ENCODE results near the genes PARM1, PPEF2, CXCL10 and ART3.

DNA sequence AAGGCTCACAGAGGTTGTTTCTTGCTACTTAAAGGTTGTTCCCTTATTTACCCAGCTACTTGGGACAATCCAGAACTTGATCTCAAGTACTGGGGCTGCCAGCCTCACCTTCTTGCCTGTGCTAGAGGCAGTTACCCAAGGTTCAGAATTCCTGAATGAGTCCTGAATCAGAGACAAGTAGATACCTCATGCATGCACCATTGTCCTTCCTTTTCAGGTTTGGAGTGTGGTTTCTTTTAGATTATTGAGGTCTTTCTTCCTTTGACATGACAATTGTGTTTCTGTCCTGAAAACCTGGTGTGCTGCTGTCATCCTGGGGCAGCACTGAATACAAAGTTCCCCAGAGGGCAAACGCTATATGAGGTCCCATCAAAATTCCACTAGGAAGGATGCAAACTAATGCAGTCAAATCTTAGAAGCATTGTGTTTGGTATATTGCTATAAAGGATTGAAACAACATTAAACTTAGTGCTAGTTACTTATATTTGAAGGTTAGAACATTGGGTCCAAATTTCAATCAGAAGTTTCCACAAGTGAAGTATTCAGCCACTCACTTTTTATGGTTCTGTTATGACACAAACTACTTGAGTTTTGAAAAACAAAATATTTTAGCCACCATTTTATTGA, 3.4 kb downstream of the CXCL2 start:
- PRO-cap, result no peak

DNA sequence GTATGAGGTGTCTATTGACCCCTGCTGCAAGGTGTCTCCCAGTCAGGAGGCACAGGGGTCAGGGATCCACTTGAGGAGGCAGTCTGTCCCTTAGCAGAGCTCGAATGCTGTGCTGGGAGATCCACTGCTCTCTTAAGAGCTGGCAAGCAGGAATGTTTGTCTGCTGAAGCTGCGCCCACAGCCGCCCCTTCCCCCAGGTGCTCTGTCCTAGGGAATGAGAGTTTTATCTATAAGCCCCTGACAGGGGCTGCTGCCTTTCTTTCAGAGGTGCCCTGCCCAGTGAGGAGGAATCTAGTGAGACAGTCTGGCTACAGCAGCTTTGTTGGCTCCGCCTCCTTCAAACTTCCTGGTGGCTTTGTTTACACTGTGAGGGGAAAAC, 56.7 kb downstream of the MTHFD2L start:
- PRO-cap, result no peak

DNA sequence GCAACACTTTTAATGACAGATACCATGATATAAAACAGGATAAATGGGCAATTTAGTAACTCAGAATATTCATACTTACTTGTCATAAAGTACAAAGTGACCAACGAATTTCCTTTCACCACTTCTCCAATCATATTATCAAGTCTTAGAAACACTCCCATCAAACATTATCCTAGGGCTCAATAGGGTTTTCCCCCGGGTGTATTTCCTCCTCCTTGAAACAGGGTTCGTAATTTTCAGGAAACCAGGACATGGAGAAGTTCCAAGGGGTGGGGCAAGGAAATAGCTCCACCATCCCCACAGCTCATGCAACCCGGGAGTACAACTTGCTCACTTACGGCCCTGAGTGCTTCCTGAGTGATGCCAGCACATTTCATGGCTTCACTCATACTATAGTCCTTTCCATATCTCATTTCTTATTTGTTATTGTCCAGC, 73.2 kb downstream of the MTHFD2L start:
- PRO-cap, result no peak

- PRO-cap, result no peak
These were observed 19.7 kb downstream of the EREG start for GRCh38 chr4:74384698-74384979.

- PRO-cap, result bidirectional peak, plus-strand start at chr4:74933116, minus-strand start at chr4:74932882; bidirectional peak, plus-strand start at chr4:74933542, minus-strand start at chr4:74933456
These were observed at the start of gene PARM1 for GRCh38 chr4:74932598-74933695. PARM1 (plus strand) TSS chr4:74933116.

DNA sequence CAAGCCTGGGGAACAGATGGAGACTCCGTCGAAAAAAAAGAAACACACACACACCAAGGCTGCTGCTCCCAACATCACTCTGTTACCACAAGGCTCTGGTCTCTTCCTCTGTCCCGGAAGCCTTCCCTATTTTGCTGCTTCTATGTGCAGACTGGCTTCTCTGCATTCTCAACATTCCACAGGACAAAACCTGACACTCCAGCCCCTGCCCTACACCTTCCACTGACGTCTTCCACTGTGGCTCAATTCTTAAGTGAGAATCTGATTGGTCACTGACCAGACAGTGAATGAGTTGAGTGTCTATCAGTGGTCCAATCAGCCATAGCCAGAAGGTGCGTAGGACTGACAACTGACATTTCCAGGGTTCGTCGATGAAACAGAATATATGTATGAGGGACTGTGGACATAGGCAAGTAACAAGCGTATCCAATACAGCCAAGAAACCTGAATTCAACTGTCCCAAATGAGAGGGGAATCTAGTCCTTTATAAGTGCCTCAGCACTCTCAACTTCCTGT, 6.0 kb downstream of the ODAPH start:
- PRO-cap, result no peak

DNA sequence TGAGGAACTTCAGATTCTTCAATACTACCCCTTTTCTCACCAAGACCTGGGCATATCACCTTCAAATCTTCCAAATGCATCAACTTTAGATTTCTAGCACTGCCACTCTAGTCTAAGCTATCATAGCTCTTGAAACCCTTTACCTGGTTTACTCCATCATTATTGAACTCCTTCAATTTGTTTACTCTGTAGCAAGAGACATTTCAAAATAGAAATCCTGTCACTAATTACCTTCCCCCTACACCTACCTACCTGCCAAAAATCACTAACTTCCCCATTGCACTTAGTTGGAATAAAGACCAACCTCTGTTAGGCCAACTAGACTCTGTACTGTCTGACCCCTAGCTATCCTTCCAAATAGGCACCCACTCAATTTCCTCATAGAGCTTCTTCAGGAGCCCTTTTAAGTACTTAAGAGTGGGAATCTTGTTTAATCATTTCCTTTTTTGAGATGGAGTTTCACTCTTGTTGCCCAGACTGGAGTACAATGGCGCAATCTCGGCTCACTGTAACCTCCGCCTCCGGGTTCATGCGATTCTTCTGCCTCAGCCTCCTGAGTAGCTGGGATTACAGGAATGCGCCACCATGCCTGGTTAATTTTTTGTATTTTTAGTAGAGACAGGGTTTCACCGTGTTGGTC, 8.8 kb upstream of the CDKL2 start:
- PRO-cap, result no peak

GRCh38 chr4:75671507-75672347, 1.5 kb downstream of the G3BP2 start:
- PRO-cap, result no peak

GRCh38 chr4:75902309-75902867, at the start of gene PPEF2:
PPEF2 (minus strand) TSS chr4:75902452.
- PRO-cap, result no peak

DNA sequence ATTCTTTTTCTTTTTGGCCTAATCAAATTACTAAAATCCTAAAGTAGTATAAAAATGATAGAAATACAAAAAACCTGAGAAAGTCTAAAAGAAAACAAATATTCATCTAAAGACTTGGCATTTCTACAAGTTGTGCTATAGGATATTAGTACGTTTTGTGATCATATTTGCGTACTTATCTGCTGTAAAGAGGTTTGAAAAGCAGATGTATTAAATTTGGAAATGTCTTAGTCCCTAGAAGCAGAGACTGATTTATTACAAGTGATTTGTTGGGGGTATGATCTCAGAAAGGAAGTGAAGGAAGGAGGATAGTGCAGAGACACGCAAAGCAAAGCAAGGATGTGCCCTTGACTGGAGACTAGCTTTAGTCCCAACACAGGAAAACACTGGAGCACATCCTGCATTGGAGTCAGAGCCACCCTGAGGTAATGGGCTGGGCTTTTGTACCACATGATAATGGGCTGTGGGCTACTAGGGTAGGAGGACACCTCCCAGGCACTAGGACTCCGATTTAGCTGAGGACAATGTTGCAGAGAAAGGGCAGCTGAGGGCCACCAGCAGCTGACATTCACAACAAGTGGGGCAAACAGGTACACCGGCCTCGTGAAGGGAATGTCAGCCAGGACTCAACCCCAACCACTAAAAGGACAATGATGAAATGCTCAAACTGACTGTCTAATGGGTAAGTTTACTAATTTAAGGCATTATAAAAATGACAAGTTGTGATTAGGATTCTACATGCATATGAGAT, 10.3 kb downstream of the SDAD1 start:
- PRO-cap, result no peak

DNA sequence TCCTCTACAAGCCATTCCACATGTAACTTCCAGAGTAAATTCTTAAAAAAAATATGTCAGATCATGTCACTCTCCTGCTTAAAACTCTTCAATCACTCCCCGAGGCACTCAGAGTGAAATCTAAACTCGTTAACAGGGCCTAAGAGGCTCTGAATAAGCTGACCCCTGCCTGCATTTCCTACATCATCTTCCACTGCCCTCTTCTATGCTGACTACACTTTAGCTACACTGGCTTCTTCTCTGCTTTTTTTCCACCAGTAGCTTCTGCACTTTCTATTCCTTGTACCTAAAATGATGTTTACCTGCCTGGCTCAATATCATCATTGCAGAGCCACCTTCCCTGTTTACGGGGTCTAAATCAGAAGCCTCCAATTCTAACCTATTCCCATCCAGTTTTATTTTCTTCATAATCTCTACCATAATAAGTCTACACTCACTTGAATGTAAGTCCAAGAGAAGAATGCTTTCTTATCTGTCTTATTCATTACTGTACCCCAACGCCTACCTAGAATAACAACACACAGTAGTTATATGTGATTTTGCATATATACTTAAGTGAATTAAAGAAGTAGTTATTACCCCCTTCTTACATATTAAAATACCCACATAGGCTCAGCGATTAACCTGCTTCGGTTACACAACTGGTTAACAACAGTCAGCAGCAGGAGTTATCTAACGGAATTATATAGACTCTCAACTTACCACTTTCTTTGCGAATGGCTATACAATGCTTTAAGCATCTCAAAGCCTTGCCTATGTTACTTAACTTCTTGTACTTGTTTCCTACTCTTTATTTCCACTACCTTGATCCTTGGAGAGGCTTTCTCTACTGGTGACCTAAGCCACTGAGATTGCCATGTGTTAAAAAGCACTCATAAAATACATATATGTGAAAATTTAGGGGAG, 1.5 kb downstream of the SDAD1 start:
- PRO-cap, result no peak

- PRO-cap, result no peak
These were observed 5.2 kb downstream of the CXCL9 start for GRCh38 chr4:76002150-76002510.

DNA sequence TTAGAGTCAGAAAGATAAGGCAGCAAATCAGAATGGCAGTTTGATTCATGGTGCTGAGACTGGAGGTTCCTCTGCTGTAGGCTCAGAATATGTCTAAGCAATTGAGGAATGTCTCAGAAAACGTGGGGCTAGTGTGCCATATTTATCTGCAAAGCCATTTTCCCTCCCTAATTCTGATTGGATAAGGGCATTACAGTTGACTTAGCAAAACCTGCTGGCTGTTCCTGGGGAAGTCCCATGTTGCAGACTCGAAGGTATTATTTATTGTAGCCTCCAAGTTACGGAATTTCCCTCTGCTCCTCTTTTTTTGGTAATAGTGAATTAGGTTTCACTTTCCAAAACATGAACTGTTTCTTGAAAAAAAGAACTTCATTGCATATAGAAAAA, at the start of gene CXCL10:
CXCL10 (minus strand) TSS at position 115 of the 387 bp plus-strand sequence.
- PRO-cap, result no peak

DNA sequence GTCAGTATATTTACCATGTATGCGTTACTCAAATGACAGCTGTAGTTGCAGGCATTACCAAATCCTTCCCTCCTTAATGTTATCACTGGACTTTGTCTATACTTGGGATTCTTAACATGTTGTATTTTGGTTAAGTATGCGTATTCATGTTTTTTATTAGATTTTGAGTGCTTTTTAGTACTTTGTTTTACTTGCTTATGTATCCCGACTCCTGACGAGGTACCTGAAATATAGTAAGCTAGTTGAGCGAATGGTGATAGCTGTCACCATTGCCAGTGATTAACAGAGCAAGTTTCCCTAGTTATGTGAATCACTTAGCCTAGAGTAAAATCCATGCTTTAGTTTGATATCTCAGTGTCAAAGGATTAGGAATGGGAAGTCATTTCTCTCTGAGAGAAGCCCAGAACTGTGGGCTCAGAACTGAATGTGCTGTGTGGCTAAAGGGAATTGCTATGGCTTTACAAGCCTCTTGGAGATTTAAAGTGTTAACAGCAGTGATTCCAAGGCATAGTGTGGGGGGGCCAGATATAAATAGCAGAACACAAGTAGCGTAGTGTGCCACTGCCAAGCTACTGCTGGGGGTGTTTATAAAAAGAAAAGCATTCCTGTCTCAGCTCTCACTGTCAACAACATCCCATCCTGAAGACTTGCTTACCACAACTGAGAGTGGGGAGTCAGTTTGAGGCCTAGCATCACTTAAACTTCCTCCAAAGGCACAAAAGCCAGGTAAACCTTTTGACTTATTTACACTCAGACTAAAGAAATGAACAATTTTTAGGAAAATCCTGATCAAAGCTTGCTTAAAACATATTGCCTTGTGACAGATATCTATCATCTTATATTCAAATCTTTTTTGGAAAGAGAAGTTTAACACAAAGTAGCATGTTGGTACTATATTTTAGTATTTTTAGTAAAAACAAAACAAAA, at the start of gene ART3:
ART3 (plus strand) TSS at position 616 of the 927 bp plus-strand sequence.
- PRO-cap, result no peak

- PRO-cap, result no peak
These were observed 12.7 kb downstream of the ART3 start for GRCh38 chr4:76087250-76087522.

DNA sequence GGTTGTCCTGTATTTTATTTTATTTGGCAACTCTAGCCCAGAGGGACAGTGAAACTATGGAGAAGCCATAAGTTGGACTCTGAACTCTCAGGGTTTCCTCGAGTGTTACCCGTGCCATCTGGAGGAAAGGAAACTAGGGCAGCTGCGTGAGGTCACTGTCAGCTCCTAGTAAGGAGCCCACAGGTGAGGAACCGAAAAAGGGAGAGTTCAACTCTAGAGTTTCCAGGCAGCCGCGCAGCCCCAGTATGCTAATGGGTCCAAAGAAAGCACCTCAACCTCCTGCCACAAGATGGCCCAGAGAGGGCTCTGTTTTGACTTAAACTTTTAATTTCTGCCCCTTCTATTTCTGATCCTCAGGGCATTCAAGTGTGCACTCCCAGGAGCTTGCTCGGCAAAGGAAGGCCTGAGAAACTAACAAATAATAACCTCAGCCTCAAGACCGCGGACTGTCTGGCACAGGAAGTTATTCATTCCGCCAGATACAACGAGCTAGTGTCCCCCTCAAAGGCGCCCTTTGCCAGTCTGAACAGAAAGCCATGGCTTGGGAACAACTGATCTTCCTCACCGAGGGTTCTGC, 13.9 kb downstream of the SCARB2 start:
- PRO-cap, result no peak

GRCh38 chr4:76212466-76212667, 1.3 kb downstream of the SCARB2 start:
- PRO-cap, result no peak

DNA sequence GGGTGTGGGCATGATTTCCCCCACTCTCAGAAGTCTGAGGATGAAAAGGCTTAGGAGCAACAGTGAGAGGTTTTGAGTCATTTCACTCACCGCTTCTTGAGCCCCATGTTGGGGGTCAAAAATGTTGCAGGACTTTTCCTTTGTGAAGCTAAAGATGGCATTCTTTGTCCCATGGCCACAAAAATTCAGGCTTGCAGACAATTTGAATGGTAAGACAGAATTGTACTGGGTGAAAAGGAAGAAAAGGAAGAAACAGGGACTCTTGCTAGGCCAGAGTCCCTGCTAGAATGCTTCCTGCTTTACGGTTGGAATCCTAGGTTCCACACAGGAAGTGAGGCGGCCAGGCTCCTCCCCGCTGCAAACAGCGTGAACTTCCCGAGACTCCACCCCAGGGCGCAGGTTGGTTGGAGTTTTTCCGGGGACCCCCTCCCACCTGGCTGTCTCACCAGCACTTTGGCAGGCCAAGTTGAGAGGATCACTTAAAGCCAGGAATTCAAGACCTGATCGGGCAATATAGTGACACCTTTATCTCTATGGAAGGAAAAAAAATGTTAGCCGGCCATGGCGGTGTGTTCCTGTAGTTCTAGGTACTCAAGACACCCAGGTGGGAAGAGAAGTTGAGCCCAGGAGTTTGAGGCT, 17.2 kb upstream of the FAM47E start:
- PRO-cap, result no peak

- PRO-cap, result no peak
These were observed 13.3 kb upstream of the FAM47E start for GRCh38 chr4:76238185-76238564.

DNA sequence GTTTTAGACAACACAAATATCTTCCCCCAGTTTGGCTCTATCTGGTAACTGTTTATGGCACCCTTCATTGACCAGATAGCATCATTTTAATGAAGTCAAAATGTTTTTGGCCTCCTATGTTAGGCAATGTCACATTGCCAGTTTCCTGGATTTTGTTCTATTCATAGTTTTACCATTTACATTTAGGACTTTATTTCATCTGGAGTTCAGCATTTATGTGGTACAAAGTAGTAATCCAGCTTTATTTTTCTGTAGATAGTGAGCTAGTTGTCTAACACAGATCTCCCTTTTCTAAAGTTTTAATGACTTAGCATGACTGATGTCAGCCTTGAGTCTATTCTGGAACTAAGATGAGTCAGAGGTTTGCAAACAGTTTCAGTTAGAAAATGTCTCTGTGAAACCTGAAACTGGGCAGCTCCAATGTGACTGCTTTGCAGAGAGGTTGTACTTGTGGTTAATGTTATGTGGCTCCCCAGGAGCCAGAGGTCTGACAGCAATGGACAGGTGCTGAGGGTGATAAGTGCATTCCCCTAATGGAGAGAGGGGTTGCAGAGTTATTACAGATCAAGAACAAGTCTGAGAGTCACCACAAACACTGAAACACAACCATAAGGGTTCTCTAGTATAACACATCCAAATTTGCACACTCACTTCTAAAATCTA, 5.2 kb upstream of the STBD1 start:
- PRO-cap, result no peak

Measured in pulmonary lymph node (tissue), 1 donor.